Frontal cortex (tissue), 2 donors: ENCODE measurements around a stretch of chr12.

DNA sequence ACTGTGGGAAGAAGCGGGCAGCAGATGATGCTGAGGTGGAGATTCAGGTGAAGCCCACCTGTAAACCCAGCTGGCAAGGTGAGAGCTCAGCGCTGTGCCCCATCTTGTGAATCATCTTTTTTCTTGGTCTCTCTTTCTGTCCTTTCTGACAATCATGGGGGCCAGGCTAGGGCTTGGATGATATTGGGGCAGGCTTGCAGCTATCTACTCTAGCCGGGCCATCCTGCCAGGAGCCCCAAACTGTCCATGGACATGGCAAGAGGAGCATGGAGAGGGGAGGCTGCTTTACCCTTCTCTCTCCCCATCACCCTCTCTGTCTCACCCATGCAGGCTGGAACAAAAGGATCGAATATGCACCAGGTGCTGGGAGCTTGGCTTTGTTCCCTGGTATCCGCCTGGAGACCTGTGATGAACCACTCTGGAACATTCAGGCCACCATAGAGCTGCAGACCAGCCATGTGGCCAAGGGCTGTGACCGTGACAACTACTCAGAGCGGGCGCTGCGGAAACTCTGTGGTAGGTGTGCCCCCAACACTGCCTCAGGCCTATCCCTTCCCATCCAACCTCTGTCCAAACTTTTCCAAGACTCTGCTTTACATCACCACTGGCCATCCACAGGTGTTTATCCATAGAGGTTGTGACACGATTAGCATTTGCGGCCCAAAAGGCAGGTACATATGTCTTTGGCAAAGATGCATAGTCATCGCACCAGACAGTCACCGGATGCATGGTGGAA lies 5.9 kb downstream of the CLSTN3 start:
- RAMPAGE, long total RNA = no peak

- RAMPAGE, long total RNA = no peak
Measured at GRCh38 chr12:7136747-7137256, 6.6 kb downstream of the CLSTN3 start.

GRCh38 chr12:7496482-7497608 lies 6.7 kb downstream of the CD163 start:
- RAMPAGE, long total RNA = no peak

GRCh38 chr12:7574944-7575629 lies 71.5 kb upstream of the CD163 start:
- RAMPAGE, long total RNA = no peak

DNA sequence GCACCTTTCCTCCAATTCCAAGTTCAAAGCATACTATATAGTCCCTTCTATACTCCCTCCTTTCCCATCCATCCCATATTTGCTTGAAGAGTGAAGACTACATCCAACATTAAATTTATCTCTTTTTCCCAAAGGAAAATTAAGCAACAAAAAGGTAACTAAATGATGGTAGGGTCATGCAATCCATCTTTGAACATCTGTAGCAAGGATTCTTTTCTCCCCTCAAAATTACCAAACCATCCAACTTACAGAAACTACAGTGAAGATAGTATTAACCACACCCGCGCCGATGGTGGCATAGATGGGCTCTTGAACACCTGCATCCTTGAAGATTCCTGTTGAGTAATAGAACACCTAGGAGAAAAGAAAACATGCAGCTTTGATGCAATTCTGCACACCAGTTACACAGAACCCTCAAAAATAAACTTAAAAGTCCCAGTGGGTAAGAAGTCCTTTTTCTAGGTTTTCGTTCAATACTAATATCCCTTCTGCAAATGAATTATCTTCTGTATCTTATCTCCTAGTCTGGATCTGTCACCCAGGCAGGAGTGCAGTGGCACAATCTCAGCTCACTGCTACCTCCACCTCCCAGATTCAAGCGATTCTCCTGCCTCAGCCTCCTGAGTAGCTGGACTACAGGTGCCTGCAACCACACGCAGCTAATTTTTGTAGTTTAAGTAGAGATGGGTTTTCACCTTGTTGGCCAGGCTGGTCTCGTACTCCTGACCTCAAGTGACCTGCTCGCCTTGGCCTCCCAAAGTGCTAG lies 10.2 kb downstream of the SLC2A3 start:
- RAMPAGE, long total RNA = no peak

GRCh38 chr12:7926361-7926913 lies 9.6 kb downstream of the SLC2A3 start:
- RAMPAGE, long total RNA = no peak

DNA sequence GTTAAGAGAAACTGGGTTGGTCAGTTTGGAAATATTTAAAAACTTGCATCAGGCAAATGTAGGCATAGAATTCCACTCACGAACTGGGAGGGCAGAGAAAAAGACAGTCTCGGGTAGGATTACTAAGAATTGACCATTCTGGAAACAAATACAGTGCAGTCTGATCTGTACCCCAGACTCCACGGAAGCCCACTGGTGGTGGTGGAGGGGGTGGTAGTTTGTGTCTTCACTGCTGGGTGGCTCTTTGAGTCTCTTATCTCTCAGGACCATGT lies 1.9 kb downstream of the SLC2A3 start:
- RAMPAGE, long total RNA = no peak

GRCh38 chr12:8069577-8070118 lies 3.5 kb upstream of the C3AR1 start:
- RAMPAGE, long total RNA = no peak

DNA sequence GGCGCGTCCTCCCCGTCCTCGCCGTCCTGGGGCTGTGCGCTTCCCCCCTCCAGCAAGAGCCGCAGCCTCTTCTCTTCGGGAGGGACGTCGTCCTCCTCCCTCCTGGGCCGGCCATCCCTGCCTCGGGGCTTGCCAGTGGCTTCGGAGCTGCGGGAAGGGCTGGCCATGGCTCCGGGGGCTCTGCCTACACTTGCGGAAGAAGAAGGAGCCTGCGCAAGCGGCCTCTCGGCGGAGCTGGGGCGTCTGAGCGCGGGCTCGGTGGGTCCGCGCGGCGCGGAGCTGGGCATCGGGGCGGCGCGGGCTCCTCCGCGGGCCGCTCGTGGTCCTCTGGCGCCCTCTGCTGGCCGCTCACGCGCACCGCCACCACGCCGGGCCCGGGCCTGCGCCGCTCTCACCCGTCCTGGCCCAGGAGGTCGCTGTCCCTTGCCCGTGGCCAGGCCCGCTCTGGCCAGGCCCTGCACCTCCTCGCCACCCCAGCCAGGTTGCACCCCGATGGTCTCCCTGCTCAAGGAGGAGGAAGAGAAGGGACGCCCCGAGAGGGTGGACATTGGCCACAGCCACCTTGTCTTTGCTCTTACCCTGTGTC lies 59.2 kb upstream of the CLEC6A start:
- RAMPAGE, long total RNA = no peak

DNA sequence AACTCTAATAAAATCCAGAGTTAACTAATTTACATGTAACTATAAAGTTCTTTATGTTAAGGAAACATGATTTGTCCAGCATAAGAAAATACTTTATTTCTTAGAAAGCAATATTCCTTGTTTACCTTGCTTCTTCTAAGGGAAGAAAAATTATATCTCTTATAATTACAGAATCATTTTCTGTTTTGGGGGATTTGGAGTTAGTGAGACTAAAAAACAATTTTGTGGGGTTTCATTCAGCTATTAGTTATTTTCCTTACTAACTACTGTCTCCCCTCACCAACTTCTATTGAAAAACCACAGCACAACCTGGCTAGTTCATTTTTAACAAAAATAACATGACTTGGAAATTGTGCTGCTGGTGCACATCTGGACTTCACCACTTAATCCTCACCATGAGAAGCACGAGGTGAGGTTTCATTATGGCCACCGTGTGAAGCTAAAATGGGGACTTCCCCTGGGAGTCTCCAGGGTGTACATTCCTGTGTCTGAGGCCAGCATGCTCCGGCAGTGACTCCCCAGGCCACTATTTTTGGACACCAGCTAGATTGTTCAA lies 16.6 kb upstream of the AICDA start:
- RAMPAGE, long total RNA = no peak

DNA sequence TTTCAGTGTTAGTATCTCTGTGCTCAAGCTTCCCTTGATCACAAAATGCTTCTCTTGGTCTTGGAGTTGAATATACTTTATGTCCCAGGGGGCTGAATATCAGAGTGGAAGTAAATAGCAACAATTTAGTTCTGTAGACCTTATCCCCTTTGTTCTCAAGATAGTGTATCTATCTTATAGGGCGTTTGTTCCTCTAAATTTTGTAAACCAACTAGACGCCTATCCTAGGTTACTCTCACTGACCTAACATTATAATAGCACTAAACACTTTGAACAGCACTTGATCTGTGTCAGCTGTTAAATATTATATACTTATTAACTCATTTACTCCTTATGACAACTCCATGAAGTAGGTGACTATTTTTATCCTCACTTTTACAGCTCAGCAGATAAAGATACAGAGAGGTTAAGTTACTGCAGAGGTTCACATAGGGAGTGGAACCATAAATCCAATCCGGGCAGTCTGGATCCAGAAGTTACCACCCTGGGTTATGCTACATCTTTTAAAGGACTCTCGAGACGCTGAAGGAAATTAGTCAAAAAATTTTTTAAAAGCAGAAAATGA lies 1.5 kb upstream of the RIMKLB start:
- RAMPAGE, long total RNA = no peak

DNA sequence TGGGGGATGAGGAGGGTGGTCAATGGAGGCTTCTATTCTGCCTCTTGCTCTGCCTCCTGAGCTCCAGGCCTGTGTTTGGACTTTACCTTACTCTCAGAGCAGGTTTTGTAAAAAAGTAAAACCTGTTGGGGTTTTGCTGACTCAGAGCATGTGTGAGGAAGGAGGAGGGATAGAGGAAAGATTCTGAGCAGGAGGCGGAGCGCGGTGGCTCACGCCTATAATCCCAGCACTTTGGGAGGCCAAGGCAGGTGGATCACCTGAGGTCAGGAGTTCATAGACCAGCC lies 6.7 kb downstream of the A2ML1 start:
- RAMPAGE, long total RNA = no peak

GRCh38 chr12:8950244-8950458 lies 706 bp upstream of the M6PR start:
- RAMPAGE, long total RNA = no peak

GRCh38 chr12:9024887-9025309 lies 35.6 kb downstream of the KLRG1 start:
- RAMPAGE, long total RNA = no peak

DNA sequence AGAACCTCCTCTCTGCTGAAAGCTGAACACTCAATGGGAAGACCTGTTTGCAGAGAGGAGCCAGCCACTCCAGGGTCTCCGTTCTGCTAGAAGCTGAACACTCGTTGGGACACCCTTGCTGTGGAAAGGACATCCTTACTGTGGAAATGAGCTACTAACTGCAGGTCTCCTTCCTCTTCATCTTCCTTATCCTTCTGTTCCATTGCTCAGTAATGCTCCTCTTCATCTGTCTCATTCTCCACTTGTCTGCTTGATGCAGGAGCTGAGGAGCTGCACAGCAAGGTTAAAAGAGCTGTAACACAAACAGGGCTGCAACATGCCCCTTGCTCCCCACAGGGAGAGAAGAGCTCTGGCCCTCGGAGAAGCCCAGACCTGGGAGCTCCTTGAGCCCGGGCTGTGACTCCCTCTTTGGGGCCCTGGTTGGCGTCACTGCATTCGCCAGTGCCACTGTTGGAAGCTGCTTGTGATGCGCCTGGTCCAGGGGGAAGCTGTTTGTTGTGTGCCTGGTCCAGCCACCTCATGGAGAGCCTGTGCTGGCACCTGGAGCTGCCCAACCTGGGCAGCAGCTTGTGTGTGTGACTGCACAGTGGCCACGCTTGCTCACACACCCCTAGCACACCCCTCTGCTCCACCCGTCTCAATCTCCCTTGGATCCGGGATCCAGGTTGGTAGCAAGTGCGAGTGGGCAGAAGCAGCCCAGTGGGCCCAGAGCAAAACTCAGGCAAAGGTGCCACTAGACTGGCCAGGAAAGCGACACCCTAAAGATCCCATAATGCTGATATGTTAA lies 49.6 kb downstream of the A2M start:
- RAMPAGE, long total RNA = no peak

- RAMPAGE, long total RNA = no peak
Measured at GRCh38 chr12:9070472-9070846, 45.3 kb downstream of the A2M start.

DNA sequence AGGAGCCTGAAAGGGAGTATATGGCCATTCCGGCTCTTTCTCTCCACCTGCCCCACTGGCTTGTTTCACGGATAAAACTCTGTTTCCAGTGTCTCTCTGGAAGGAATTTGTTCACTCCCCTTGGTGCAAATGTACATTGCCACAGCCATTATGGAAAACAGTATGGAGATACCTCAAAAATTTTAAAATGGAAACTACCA lies 23.3 kb downstream of the A2M start:
- RAMPAGE, long total RNA = no peak

DNA sequence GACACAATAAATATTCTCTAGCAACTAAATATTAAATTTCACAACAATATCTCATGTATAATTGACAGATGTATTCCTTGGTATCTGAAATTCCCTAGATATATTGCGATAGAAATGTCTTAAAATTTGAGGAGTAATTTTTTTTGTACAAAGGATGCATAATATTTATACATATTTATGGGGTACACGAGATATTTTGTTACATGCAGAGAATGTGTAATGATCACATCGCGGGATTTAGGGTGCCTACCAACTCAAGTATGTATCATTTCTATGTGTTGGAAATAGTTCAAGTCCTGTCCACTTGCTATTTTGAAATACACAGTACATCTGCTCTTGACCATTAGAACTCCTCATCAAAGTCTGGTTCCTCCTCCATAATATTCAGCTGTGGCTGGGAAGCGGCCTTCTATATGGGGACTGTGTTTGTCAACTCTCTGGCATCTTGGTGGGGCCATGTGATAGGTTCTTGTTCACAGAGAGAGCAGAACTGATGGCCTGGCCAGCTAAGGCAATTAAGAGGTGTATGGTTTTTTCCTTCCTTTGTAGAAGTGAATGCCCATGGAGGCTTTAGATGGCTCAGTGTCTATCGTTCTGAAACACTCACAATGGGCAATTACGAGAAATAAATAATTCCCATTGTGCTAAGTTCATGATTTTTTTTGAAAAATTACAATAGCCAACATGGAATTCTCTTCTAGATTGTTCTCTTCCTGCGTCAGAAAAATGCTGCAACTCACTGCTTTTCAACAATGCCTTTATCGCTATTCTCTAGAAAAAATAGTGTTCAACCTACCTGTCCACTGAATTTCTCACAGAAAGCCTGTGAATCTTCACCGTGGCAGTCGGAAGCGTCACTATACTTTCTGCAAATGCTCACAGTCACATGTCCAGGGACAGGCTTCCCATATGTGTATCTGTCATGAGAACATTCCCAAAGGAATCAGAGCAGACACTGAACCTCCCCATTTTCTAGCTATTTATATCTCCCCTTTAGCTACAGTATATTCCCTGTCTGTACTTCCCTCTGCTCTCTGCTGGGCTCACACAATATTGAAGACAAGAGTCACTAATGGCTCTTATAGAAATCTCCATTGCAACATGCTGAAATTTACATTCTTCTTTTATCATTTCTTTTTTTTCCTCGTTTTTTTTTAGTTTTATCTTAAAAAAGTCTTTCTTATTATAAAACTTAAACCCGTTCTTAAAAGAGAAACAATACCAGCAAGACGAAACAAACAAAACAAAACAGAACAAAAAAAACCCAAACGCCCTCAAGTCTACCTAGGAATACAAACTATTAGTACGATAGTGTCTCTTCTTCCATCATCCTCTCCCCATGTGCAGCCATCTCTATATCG lies 8.5 kb downstream of the A2M start:
- RAMPAGE, long total RNA = no peak

GRCh38 chr12:9122096-9122641 lies 6.5 kb upstream of the A2M start:
- RAMPAGE, long total RNA = no peak

DNA sequence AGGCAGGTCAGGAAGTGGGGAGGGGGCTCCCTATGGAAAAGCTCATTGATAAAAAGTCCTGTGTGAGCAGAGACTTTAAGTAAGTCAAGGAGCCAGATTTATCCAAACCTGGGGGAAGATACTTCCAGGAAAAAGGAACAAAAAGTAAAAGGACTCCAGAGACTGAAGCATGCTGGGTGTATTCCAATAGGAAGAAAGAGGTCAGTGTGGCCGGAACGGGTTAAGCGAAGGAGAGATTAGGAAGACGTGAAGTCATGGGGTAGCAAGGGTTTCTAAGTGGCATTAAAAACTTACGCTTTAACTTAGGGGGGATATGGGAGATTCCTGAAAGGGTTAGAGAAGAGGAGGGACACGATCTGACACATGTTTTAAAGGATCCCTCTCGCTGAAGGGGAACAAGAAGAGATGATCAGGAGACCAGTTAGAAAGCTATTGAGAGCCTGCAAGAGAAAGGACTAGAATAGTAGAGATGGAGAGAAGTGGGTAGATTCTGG lies 29.7 kb upstream of the PZP start:
- RAMPAGE, long total RNA = no peak